Epithelial cell of esophagus (primary cell): ENCODE results near the gene FAM210B.

- RRBS = 2% methylated on average over 40 of the region's 76 CpGs
Observed at GRCh38 chr20:56358524-56359309, at the start of gene FAM210B. FAM210B (plus strand) TSS chr20:56358974.

DNA sequence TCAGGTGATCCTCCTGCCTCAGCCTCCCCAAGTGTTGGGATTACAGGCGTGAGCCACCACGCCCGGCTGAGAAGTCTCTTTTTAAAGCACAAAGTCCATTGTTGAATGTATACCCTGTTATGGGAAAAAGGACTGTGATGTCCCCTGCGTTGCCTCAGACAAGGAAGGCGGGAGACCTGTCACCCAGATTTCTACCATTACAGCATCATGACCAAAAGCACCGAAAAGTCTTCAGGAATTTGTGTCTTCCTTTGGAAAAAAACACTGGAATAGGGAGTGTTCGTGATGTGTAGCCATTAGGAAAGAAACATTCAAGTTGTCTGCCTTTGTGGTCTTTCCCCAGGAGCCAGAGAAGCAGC, 18.2 kb upstream of the RTF2 start:
- RRBS = no CpG with 5 or more reads among the region's 7 CpGs

DNA sequence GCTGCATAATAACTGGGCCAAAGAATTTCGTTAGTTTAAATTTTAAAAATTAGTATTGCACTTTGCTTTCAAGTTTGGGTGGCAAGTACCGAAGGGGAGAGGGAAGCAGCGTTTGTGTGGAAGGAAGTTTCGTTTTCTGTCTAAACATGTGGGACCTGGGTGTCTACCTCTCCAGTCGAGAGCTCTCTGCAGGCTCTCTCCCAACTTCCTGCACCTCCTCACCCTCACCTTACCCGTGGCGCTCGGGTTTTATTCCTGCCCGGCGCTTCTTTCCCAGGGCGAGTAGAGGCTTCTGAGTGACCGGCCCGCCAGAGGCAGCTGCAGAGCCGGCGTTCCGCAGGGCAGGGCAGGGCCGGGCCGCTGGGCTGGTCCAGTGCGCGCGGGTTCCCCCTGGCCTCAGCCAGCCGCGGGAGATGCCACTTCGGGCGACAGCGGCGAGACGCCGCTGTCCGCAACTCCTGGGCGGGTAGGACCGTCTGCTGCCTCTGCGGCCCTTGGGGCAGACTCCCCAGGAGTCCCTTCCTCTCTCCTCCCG, 832 bp upstream of the TFAP2C start:
- RRBS = no CpG with 5 or more reads among the region's 34 CpGs

DNA sequence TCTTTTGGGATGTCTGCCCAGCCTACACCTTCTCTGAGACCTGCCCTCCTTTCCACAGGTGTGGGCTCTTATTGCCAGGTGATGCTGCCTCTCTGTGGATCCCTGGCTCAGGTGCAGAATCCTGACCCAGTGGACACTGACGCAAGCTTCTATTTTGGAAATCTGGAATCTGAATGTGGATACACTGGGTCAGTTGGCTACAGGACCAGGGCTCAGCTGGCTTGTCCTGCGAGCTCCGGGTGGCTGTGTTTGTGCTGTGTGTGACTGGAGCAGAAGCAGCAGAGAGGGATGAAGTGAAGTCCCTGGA, 54.4 kb downstream of the TFAP2C start:
- RRBS = no CpG with 5 or more reads among the region's 3 CpGs

DNA sequence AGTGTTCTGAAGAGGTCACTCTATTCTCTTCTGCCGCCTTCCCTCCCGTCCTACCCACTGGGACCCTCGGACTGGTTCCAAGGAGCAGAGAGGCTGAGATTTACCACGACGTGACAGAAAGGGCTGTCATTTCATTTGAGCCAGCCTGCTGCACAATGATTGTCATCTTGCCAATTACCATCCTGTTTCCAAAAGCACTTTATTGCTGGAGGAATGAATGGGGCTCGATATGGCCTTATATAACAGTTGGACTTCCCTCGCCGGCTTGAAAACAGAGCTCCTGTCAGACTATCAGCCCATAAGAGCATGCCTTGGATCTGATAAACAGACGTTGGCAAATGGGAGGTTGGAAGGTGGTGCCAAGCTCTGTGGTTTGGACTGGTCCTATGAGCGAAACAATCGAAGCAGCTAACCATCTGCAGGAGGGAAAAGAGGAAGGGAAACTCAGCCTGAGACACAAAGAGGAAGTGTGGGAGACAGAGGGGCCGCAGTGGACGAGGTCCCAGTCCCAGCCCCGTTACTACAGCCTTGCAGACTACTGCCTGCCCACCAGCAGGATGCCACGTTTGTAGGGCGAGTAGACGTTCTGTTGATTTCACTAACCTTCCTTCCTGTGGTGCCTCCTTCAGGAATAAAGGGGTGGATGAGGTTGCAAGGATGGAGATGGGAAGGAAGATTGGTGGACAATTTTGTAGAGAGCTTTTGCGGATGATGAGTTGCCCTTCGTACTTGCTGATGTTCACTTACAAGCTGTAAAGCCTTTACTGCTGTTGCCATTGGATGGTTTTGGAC, 93.0 kb downstream of the TFAP2C start:
- RRBS = no CpG with 5 or more reads among the region's 19 CpGs

DNA sequence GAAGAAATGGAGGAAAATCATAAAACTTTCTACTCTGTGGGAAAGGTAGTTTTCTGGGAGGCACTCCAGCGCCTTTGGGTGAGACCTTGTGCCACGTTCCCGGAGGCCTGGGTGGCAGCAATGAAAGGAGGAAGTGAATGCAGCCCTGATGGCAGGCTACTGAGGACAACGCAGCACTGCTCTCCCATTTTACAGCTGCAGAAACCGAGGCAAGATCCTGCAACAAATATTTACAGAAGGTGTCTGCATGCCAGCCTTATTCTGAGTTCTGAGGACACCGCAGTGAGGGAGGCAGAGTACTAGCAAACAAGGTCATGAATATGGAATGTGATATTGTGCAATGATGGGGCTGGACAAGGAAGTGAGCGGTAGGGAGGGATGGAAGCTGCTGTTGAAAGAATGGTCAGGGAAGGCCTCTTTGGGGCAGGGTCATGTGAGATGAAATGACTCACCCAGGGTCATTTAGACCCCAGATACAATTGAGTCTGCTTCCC, 159.1 kb downstream of the TFAP2C start:
- RRBS = no CpG with 5 or more reads among the region's 7 CpGs

- RRBS = no CpG with 5 or more reads among the region's 18 CpGs
Observed at GRCh38 chr20:56808440-56809419, 179.6 kb downstream of the TFAP2C start.

DNA sequence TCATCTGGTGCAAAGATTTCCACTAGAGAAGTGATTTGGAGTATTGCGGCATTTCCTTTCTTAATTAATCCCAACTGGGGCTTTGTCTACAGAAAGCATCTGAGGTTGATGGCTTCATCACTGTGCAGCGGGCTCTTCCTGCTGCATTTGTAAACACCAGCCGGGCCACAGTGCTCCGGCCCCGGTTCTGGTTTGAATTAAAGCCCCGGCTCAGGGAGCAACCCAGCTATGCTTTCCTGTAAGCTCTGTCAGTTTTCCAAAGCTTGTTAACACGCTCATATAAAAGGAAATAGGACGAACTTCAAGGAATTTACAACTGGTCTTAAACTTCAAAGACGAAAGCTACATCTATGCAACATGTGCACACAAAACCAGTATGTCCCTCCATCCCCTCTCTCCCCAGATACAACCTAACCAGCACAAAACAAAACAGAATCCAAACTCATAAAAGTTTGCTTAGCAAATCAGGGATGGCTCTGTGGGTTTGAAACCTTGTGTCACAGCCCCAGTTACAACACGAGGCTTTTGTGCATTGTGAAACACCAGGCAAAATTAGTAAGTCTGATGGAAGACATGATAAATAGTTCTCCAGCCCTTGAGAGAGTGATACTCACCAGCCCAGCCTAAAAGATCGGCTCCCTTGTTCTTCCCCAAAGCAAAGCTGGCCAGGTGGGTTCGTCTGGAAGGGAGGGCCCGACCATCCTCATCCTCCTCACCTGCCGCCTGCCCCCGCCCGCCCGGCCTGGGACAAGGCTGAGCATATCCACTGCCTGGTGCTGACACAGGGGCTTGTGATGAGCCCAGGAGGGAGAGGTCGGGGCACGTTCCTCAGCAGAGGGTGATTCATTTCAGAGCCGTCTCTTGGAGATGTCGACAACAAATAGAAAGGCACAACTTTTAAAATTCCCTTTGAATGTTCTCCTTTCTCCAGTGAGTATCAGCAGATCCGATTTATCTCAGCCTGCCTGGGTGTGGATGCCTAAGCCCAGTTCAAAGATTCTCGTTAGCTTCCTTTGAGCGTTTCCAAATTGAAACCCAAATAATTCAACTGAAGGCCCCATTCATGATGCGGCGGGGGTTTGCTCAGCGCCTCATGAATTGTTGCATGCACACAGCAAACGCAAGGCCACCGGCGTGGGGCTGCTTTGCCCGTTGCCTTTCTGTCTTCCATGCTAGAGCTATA, 198.0 kb downstream of the TFAP2C start:
- RRBS = no CpG with 5 or more reads among the region's 31 CpGs

- RRBS = no CpG with 5 or more reads among the region's 8 CpGs
Observed at GRCh38 chr20:57375158-57375646, 16.0 kb upstream of the RBM38 start.

DNA sequence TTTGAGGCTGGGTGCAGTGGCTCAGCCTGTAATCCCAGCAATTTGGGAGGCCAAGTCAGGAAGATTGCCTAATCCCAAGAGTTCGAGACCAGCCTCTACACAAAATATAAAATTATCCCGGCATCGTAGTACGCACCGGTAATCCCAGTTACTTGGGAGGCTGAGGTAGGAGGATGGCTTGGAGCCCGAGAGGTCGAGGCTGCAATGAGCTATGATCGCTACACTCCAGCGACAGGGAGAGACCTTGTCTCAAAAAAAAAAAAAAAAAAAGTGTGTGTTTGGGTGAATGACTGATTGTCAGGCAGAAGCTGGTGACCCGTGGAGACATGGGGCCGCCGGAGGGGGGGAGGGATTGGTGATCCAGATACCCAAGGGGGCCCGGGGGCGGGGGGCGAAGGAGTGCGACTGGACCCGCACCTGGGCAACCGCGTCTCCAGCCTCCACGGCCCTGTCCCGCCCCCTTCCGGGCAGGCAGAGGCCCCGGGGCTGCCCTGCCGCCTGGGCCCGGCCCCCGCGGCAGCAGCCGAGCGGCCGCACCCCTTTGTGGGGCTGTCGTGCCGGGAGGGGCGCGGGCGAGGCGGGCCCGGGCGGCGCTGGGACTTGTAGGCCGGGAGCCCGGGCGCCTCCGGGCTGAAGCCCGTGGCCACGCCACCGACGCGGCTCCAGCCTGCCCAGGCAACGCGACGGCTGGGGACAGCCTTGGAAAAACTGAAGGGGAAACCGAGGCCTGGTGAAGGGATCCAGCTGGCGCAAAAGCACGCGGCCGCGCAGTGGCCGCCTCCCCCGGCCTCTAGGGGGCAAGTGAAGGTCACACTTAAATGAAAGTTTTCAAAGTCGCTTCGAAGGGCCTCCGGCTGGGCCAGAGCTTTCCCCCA, 2.1 kb upstream of the RBM38 start:
- RRBS = 4% methylated on average over 21 of the region's 62 CpGs

GRCh38 chr20:57450092-57450929, 59.1 kb downstream of the RBM38 start:
- RRBS = no CpG with 5 or more reads among the region's 17 CpGs

- RRBS = 76% methylated on average over 4 of the region's 17 CpGs
Observed at GRCh38 chr20:57451776-57452576, 60.8 kb downstream of the RBM38 start.

DNA sequence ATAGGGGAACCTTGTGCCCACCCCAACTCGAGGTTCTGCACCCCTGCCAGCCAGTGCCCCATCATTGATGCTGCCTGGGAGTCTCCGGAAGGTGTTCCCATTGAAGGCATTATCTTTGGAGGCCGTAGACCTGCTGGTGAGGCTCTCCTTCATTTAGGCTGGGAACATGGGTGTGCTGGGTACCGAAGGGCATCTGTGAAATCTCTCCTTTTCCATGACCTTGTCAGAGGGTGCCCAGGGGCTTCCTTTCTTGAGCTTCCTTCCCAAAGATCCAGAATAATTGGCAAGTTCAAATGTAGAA, 3.5 kb downstream of the PCK1 start:
- RRBS = 100% methylated on average over 1 of the region's 4 CpGs

DNA sequence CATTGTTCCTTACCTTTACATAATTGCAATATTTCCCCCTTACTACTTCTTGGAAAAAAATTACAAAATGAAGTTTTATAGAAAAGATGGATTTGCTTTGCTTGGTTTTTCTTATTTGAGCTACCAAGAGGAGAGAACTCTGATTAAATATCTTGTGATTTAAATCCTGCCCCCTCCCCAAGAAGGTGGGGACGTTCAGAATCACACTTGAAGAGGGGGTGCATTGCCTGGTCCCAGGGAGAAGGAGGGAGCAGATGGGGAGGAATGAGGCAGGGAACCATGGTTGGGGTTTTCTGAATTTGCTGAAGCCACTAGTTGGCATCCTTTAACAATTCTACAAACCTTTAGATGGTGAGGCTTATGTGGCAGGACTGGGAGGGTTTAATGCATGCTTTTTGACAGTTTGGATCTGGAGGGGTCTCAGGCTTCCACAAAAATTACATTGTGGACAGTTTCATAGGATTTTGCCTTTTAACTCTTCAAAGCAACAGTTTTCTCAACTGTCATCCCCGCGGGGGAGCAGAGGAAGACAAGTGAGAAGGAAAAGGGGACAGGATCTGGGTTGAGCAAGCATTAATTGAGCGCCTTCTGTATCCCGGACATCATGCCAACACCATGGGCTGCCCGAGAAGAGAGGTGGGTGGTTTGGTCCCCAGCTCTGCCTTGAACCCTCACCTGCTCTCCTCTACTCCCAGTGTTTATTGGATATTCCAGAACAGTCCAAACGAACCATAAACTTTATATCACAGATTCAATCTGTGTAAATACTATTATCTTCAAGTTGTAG, 5.7 kb downstream of the PCK1 start:
- RRBS = no CpG with 5 or more reads among the region's 7 CpGs

- RRBS = no CpG with 5 or more reads among the region's 11 CpGs
Observed at GRCh38 chr20:57628993-57629336, 8.7 kb upstream of the ZBP1 start.

- RRBS = no CpG with 5 or more reads among the region's 26 CpGs
Observed at GRCh38 chr20:57698877-57700115, 10.5 kb downstream of the PMEPA1 start.

- RRBS = no CpG with 5 or more reads among the region's 18 CpGs
Observed at GRCh38 chr20:57703252-57704184, 6.3 kb downstream of the PMEPA1 start.

DNA sequence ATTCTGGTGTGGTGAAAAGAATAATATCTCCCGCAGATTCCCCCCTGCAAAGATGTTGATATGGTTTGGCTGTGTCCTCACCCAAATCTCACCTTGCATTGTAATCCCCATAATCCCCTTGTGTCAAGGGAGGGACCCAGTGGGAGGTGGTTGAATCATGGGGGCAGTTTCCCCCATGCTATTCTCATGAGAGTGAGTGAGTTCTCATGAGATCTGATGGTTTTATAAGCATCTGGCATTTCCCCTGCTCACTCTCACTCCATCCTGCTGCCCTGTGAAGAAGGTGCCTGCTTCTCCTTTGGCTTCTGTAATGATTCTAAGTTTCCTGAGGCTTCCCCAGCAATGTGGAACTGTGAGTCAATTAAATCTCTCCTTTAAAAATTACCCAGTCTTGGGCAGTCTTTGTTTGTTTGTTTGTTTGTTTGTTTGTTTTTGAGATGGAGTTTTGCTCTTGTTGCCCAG, 58.8 kb upstream of the PMEPA1 start:
- RRBS = no CpG with 5 or more reads among the region's 1 CpG

DNA sequence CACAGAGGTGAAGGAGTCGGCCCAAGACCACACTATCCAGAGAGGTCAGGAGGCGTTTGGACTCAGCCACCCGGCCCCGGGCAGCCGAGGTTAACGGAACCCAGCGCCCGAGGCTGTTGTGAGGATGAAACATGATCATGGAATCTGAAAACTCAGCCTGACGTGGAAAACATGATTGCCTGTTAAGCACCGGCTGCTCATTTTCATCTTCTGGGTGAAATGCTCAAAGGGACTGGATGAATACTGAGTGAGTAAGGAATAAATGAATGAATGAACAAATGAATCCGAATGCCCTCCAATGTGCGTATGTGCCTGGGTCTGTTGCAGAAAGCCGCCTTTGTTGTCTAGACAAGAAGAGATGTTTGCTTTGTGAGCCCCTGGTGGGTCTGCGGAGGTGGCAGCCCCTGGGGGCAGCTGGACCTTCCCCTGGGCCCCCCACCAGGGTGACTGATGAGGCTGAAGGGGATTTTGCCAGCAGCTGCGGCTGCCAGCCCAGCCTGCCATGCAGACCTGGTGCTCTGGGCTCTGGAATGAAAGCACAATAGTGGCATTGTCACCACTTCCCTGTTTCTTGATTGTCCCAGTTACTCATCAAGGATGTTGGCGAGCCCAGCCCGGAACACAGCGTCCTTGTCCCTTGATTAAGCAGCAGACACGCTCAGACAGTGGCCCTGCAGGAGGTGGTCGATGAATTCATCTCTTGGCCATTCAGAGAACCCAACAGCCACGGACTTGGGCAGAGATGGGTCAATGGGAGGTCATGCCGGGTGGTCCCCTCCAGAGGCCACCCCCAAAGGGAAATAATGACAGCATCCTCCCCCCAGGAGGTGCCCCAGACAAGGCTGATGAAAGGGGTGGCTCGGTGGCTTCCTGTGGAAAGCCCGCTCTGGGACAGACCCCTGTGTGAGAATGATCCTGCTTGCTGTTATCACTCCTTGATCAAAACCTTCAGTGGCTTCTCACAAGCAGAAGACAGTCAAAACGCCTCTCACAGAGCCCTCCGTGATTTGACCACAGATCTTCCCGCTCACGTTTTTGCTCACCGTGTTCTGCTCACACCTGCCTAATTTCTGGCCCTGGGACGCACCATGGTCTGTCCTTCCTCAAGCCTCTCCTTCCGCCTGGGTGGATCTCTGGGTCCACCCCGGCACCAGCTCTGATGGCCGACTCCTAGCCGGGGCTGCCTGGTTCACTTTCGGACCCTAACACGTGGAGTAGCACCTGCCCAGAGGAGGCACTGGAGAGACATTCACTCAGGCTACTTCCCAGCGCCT, 133.1 kb upstream of the C20orf85 start:
- RRBS = no CpG with 5 or more reads among the region's 37 CpGs

- RRBS = no CpG with 5 or more reads among the region's 4 CpGs
Observed at GRCh38 chr20:58074186-58074562, 76.5 kb upstream of the C20orf85 start.